Glomerular endothelial cell (primary cell): Measurements from ENCODE around the gene PPM1E.

- RAMPAGE, long total RNA, result no peak
Measured at GRCh38 chr17:58631103-58632257, 60.4 kb downstream of the IGBP1C start.

DNA sequence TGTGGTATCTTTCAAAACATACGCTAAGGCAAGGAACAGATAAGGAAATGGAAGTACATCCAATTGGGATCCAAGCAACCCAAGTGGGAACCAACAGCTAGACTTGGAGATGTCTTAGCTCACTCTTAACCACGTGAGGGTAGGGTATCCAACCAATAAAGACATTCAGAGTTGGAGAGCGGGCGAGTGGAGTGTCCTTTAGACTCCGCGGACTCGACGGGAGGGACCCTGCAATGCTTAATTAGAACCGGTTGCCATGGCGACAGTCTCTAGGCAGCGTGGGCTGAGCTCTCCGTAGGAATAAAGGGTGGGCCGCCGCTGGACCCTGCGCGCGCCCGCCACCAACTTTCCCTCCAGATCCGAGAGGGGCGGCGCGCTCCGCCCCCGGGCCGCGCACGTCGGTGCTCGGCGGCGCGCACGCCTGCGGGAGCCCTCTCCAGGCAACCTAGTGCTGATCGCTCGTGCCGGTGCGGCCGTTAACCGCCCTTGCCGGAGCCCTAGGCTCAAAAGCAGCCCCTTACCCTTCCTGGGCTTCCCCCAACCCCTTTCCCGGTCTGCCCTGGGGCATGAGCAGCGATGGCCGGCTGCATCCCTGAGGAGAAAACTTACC lies at the start of gene PPM1E:
Gene PPM1E (plus strand): TSS at position 433 of the 610 bp plus-strand sequence.
- RAMPAGE, long total RNA, result no peak

- RAMPAGE, long total RNA, result no peak
Measured at GRCh38 chr17:59381574-59382395, 50.3 kb downstream of the YPEL2 start.

- RAMPAGE, long total RNA, result no peak
Measured at GRCh38 chr17:59406717-59407285, 75.3 kb downstream of the YPEL2 start.

DNA sequence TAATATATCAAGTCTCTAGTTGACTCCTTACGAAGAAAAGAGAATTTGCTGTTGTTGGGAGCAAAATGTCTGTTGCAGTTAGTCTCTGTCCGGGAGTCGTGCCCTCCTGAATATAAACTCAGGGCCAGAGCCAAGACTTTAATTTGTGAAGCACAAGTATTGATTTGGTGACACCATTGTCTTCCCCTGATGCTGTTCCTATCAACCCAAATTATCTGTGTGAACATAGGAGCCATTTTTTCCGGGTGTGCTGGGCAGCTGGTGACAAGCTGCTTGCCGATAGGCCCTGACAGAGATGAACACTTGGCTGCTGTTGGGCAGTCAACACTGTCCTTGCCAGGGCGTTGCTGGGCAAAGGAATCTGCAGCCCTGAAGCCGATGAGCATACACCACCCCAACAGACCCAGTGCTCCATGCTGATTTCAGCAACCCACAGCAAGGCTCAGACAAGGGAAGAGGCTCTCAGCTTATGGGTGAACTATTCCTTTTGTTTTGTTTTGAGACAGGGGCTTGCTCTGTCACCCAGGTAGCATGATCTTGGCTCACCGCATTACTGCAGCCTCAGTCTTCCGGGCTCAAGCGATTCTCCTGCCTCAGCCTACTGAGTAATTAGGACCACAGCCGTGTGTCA lies 105.4 kb downstream of the YPEL2 start:
- RAMPAGE, long total RNA, result no peak

DNA sequence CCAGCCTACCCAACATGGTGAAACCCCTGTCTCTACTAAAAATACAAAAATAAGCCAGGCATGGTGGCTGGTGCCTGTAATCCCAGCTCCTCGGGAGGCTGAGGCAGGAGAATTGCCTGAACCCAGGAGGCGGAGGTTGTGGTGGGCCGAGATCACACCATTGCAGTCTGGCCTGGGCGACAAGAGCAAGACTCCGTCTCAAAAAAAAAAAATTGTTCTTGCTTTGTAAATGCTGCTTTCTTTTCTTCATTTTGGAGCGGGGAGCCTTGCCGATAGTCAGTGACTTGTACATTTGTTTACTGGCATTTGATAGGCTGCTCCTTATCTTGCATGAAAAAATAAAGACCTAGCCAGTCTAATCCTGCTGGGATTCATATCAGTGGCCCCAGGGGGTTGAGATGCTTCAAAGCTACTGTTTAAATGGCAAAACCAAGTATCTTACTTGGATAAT lies 3.3 kb upstream of the CLTC start:
- RAMPAGE, long total RNA, result no peak

DNA sequence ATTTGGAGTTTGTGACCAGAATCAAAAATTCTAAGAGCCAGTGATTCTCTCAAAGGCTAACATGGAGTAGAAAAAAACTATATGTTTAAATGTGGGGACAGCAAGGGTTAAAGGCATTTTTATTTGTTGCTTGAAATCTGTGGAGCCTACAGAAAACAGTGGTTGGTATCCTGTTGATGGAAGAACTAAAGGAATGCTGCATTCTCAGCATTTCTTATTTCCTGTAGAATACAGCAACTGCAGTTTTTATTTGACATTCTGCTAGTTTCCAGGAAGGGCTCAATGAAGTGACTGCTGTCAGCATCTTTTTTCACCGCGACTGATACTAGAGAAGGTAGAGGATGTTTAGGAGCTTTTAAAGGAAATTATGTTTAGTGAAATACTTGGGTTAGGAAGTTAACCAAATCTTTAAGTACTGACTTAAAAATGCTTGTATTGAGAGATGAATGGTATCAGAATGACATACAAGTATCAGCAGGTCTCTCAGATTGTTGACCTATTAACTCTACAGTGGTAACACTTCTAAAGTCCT lies 15.0 kb downstream of the CLTC start:
- RAMPAGE, long total RNA, result no peak

DNA sequence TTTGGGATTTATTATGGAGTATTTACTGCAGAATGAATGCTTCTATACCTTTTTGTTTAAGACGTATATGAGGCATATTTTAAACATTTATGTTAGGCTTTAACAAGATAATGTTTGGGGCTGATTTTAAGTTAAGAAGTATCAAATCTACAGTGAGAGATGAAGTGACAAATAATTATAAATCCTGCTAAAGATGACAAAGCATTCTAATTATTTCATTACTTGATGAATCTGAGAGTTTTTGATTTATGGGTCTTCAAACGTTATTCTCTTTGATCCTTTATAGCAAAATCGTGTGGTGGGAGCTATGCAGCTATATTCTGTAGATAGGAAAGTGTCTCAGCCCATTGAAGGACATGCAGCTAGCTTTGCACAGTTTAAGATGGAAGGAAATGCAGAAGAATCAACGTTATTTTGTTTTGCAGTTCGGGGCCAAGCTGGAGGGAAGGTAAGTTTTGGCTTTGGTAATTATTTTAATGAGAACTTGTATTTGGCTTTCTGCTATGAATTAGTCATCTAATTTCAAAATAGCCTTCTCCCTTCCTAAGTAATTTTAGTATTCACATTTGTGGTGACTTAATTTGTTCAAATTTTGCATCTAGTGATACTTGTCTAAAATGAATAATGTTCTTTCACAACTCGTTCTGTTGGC lies 28.4 kb downstream of the CLTC start:
- RAMPAGE, long total RNA, result no peak

- RAMPAGE, long total RNA, result no peak
Measured at GRCh38 chr17:59654829-59655671, 35.4 kb downstream of the CLTC start.

DNA sequence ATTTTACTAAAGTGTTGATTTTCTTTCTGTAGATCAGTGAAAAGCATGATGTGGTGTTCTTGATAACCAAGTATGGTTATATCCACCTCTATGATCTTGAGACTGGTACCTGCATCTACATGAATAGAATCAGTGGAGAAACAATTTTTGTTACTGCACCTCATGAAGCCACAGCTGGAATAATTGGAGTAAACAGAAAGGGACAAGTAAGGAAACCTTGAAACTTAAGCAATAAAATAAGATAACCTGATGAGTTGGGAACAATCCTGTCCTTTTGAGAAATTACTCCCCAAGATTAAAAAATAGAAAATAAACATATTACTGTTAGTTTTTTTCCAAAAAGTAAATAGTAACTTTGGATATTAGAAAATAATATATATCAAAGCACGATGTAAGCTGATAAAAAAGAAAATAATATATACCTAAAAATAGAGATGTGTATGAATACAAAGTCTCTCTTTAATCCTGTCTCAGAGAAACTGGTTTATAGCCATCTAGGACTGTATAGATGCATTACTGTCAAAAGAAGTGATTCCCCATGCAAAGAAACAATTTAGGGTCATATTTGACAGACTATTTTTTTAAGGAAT lies 36.2 kb downstream of the CLTC start:
- RAMPAGE, long total RNA, result no peak

DNA sequence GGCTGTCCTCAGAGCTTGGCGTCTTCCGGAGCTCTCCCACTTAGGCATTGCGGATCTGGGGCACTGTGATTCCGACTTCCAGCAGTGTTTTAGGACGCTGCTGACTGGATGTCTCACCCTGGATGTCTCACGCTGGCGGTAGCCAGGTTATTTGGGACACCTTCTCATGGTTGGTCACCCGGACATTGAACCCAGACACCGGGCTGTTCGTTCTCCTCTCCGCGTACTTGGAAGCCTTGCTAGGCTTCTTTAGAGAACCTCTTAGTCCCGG lies 270 bp downstream of the VMP1 start:
- RAMPAGE, long total RNA, result no peak

DNA sequence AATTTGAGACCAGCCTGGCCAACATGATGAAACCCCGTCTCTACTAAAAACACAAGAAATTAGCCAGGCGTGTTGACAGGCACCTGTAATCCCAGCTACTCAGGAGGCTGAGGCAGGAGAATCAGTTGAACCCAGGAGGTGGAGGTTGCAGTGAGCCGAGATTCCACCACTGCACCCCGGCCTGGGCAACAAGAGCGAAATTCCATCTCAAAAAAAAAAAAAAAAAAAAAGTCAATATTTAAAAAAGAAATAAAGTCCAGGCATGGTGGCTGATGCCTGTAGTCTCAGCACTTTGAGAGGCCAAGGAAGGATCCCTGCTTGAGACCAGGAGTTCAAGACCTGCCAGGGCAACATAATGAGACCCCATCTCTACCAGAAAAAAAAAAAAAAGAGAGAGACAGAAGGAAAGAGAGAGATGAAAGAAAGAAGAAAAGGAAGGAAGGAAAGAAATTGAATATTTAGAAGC lies 36.8 kb downstream of the VMP1 start:
- RAMPAGE, long total RNA, result no peak

DNA sequence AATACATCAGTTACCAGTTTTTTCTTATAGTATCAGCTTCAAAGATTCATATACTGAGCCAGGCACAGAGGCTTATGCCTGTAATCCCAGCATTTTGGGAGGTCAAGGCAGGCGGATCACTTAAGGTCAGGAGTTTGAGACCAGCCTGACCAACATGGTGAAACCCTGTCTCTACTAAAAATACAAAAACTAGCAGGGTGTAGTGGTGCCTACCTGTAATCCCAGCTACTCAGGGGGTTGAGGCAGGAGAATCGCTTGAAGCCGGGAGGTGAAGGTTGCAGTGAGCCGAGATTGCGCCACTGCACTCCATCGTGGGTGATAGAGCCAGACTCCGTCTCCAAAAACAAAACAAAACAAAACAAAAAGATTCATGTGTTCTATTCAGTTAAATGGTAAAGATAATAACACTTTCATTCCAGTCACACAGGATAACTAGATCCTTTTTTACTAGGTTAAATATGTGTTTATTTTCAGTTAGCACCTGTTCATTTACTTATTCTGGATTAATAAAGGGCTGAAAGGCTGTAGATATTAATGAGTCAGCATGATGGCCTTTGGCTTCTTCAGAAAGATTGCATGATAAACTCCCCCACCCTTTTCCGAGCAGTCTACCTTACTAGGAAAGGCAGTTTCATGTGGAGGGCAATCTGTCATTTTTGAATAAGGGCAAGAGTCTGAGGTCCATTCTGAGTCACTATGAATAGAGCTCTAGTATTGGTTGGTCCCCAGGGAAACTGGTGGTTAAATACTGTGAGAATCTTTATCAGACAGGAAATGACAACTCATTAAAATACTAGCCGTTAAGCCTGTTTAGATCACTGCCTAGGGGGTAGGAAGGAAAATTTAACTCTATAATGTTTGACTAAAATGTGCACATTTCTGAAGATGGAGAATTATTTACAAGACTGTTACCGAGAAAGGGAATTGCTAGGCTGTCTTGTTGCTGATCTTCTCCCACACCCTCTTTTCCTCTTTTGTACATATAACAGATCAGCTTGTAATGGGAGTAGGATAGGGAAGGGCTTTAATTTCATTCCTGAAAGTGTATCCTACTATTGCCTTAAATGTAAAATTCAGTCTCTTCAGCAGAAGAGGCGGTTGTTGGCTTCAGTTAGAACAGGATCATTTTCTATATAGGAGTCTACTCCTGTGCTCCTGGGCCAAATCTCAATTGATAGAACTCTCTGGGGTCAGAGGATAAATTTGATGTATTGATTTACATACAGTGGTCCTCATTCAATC lies 63.5 kb downstream of the TUBD1 start:
- RAMPAGE, long total RNA, result no peak

DNA sequence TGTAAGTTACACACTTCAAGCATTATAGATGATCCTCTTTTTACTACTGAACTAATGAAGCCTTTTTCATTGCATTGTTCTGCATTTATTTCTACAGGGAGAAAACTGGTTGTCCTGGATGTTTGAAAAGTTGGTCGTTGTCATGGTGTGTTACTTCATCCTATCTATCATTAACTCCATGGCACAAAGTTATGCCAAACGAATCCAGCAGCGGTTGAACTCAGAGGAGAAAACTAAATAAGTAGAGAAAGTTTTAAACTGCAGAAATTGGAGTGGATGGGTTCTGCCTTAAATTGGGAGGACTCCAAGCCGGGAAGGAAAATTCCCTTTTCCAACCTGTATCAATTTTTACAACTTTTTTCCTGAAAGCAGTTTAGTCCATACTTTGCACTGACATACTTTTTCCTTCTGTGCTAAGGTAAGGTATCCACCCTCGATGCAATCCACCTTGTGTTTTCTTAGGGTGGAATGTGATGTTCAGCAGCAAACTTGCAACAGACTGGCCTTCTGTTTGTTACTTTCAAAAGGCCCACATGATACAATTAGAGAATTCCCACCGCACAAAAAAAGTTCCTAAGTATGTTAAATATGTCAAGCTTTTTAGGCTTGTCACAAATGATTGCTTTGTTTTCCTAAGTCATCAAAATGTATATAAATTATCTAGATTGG lies 52.9 kb downstream of the TUBD1 start:
- RAMPAGE, long total RNA, result no peak

- RAMPAGE, long total RNA, result no peak
Measured at GRCh38 chr17:59847384-59848227, 45.1 kb downstream of the TUBD1 start.

GRCh38 chr17:60018789-60019440 lies 54.4 kb upstream of the RNFT1 start:
- RAMPAGE, long total RNA, result no peak

- RAMPAGE, long total RNA, result no peak
Measured at GRCh38 chr17:60087992-60088586, 9.4 kb upstream of the HEATR6 start.

- RAMPAGE, long total RNA, result no peak
Measured at GRCh38 chr17:60091757-60092194, 13.1 kb upstream of the HEATR6 start.

DNA sequence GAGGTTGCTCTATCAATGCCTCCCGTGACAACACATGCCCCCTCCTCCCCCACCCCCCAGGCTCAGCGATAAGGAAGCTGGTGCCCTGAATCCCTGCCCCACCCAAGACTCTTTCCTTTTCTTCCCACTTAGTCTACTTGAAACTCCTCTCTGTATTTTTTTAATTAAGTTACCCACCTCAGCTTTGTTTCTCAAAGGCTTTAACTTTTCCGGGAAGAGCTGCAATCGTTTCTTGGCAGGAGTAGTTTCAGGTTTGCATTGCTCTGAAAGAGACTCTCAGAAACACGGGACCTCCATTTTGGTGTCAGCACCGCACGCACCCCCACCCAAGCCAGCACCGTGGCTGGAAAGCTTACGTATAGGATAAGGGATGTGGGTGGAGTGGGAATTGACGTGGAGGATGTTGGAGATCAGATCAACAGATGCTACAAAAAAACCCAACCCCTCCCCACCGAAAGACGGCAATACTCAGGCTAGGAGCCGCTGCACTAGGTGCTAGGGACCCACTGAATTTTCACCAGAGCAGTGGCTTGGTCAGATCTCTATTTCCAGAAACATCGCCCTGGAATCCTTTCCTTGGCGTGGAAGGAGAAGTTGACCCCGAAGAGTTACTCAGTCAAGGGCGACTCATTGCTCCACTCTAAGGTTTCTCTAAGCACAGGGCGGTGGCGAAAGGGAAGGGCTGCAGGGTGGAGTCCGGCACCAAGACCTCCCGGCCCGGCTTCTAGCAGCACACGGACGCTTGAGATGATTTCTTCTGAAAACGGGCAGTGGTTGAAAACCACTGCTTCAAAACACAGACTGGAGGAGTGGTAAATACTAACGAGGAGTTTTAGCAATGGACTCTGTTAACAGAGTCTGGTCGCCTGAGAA lies 15.0 kb upstream of the CA4 start:
- RAMPAGE, long total RNA, result start-site peak on the minus strand centred at position 334 of the sequence, 63 bp wide, 54 and 26 reads in 2 replicates

DNA sequence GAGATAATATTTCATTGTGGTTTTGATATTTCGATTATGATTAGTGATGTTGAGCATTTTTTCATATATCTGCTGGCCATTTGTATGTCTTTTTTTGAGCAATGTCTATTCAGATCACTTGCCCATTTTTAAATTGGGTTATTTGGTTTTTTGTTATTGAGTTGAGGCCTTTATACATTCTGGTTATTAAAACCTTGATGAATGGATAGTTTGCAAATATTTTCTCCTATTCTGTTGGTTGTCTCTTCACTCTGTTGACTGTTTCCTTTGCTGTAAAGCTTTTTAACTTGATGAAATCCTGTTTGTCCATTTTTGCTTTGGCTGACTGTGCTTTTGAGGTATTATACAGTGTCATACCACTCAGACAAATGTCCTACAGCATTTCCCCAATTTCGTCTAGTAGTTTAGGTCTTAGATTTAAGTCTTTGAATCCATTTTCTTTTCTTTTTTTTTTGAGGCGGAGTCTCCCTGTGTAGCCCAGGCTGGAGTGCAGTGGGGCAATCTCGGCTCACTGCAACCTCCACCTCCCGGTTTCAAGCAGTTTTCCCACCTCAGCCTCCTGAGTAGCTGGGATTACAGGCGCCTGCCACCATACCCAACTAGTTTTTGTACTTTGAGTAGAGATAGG lies 97.1 kb downstream of the CA4 start:
- RAMPAGE, long total RNA, result no peak